LHCN-M2 (cell line): ENCODE measurements around the genes DPP4 and GCG.

DNA sequence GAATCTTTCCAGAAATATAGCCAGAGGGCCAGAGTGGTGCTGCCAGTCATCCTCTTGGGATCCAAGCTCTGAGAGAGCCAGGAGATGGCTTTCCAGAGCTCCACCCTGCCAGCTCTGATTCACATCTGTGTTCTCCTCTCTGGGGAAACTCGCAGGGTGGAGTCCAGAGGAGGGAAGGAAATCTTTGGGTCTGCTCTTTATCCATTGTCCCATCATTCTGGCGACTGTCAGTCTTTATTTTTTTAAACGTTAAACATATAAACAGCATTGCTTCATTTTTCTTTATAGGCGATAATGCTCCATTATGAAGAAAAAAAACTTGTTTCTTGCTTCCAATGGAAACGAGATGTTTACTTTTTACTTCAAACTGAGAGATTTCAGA, 203.6 kb upstream of the TANK start:
- RAMPAGE, long total RNA: no peak

DNA sequence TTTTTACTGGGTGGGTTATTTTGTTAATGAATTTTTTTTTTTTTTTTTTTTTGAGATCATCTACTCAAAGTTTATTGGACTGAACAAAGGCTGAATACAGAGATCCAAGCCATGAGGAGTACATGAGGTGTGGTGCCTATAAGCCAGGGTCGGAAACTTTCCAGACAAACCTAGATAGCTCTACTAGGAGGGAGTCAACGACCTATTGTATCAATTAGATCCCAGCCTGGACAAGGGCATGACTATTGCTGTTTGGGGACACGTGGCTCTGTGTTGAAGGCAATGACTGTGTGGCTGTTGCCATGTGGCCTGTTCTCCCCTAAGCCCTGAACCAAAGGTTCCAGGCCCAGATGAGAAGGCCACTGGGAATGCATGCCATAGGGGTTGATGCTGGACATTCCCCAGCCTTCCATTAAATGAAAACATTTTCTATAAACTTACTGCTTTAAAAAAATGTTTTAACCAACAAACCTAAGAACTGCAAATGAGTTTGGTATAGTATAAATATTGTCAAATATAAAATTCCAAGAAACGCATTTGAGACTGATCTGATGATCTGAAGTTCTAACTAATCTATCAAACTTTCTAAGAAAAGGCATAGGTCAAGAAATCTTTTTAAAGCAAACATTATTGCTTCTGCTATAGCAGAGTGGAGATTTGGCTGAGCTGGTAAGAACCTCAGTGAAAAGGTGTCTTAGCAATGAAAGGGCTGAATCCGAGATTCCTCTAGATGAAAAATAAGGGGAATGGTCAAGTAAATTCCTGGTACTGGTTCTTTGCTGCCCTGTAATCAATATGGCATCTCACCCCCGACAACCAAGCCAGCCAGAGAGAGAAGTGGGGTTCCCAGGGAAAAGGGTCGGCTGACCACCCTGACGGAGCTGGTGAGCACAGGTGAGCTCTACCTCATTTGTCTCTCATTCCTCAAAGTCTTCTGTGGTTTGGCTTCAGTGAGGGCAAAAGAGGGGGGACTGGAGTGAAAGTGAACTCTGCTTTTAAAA, 31.5 kb downstream of the PSMD14 start:
- RAMPAGE, long total RNA: no peak

DNA sequence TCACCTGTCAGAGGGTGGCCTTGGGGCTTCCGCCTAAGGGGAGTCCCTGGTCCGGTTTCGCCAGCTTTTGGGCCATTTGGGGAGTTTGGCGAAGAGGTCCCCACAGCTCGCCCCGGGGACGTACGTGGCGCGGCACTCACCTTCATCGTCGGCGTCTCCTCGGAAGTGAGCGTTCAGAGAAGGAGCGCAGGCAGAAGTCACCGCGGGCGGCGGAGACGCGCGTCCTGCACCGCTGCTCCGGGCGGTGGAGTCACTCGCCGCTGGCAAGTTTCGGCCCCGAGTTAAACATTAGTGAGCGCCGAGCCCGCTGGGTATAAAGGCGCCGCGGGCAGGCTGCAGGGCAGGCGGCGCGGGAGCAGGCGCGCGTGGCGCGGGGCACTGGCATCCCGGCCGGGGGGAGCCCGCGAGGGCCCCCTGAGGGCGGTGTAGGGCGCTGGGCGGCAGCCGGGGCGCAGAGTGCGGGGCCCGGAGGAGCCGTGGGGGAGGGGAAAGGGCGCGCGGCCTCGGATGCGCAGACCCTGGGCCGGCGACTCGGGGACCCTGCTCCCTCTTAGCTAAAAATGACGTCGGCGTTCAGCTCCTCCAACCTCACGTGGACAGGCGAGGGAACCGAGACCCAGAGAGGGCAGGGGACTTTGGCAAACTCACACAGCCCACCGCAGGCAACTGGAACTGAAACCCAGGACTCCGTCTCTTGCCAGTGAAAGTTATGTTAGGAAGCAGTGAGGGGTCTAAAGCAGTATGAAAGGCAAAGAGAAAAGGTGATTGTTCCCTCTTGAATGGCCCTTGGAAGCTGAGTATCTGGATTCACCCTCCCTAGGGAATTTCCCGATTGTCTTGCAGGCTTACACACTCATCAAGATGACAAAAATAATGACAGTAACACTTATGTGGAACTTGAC, at the start of gene DPP4:
TSS of gene DPP4 (minus strand) at position 380 of the 902 bp plus-strand sequence.
- RAMPAGE, long total RNA: no peak

- RAMPAGE, long total RNA: no peak
These were observed at the start of gene GCG for GRCh38 chr2:162152042-162152367. Gene GCG, minus strand, starts transcription at chr2:162152247.

DNA sequence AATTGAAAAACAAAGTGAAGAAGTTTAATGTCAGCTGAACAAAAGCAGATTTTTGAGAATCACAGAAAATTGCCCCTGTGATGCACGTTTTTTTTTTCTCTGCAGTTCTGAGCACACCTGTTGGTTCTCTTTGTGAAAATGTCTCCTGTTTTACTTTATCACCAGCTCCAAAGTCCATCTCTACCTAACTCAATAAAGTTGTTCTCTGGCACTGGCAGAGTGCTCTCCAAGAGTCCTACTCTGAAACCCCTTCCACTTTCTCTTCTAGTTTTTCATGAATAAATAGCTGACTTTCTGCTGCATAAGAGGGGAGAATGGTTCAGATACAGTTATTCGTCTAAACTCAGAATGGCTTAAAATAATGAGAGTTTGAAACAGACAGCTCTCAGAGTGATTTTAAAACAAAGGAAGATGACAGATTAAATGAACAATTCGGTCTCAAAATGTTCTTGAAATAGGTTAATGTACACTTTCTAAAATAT, 126.3 kb downstream of the KCNH7 start:
- RAMPAGE, long total RNA: no peak

DNA sequence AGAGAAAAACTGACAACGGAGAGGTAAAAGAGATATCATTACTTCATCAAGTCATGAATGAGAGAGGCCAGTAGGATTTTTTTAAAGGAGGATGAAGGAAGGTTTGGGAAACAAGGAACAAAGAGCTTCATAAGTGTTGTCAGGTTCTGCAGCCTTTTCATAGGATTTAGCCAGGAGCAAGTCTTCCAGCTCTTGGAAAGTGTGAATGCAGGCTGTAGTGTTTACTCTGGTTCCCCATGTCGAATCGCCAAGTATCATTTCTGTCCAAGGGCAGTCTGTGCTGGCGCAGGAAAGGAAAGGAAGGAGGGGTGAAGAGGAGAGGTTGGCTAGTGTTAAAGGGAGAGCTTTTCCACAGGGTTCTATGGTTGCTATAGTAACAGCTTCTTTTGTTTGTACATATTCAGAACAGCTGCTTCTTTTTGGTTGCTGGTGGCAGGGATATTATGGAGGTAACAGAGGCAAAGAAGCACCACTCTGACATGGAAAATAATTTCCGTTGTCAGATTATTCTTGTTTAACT, 70.0 kb downstream of the KCNH7 start:
- RAMPAGE, long total RNA: no peak

GRCh38 chr2:163348880-163349428, 386.9 kb downstream of the FIGN start:
- RAMPAGE, long total RNA: no peak

DNA sequence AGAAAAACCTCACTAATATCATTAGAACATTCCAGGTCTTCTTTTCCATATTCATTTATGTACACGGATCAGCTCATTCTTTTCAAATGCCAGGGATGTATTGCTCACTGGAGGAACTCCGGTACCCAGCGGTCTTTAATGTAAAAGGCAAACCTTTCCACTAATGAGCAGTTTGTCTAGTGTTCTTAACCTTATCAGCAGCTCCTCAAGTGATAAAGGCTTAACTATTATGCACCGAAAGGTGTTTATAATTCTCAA, 142.8 kb downstream of the FIGN start:
- RAMPAGE, long total RNA: no peak

DNA sequence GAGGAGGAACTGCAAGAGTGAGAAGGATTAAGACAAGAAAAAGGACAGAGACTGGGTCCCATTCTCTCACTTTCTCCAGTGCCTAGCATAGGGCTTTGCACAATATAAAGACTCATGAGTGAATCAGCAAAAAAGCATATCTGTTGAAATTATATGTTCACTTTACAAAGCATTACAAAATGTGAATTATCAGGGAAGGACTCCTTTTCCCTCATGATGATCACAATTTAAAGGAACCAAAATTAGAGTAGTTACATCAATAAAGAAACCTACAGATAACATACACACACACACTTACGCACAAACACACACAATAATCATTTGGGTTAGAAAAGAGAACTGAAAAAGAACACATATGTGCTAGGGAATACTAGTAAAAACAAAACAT, 42.5 kb downstream of the FIGN start:
- RAMPAGE, long total RNA: no peak

DNA sequence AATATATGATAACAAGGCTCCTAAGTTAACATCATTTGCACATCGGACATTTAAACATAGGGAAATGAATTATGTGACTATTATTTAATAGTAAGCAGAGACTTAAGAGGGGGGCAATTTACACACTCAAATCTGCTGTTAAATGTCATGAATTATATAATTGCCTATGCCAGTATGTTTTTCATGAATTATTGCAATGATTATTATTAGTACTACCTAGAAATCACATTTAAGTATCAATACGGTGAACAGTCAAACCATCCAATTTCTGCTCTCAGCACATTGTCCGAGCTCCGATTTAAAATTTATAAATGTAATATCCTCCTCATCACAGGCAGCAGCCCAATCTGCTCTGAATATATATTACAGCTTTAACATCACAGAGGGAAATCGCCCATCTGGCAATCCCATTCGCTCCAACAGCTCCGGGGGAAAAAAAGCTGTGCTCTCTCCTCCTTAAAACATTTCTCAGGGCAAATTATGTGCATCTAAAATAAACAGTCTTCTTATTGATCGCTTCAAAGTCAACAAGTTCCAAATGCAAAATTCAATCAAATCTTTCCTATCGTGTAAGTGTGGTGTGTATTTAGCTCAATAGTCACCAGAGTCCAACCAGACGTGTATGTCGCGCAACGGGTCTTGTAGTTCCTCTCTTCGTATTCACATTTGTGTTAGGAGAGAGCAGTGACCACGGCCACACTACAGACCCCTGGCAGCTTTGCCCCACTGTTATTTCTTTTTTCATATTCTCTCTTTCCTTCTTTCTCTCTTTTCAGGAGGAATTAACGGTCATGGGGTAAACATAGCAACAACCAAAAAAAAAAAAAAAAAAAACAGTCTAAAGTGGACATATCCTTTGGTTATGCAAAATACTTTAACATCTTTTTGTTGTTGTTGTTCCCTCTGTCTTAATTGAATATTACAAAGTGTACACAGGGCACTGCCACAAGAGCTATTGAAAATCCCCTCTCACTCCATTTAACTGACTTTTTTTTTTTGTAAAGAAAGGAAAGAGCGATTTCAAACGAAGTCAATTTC, 2.4 kb downstream of the FIGN start:
- RAMPAGE, long total RNA: no peak

- RAMPAGE, long total RNA: no peak
These were observed 279.5 kb upstream of the FIGN start for GRCh38 chr2:164015258-164015765.

DNA sequence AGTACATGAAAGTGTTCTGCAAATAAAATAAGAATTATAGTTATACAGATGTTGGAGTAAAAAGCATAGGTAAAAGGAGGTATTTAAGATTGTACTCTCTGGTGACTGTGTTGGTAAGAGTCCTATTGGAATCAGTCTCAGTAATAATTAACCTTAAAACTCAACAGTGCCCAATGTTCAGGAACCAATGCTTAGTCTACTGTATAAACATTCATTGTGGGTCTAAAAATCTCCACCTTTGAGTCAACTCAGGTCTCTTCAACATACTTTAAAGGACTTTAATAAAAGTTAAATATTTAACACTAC, 90.0 kb upstream of the GRB14 start:
- RAMPAGE, long total RNA: no peak

DNA sequence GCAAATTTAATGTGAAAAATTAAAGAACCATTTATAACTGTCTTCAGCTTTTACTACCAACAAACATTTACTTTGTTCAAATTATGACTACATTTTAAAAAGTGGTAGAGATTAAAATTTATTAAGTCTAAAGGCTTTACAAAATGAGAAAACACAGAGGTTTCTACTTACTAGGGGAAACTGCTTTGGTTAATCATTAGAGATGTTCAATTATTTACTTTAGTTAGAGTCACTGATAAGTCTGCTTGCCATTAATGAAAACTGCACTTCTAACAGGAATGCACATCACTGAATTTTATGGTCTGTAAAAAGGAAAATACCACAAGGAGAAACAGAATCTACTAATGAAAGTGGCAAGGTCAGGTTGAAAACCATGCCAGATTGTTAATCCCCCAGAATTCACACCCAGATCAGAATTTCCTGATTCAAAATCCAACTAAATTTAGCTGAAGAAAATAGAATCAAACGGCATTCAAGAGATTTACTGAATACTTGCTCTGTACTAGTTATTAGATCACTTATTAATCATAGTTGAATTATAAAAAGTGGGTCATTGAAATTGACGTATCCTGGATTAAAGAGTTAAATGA, 90.5 kb upstream of the GRB14 start:
- RAMPAGE, long total RNA: no peak

- RAMPAGE, long total RNA: no peak
These were observed 37.6 kb downstream of the COBLL1 start for GRCh38 chr2:164803982-164804561.

GRCh38 chr2:164840867-164841655, 562 bp downstream of the COBLL1 start:
- RAMPAGE, long total RNA: no peak

GRCh38 chr2:164887404-164887651, 45.7 kb upstream of the COBLL1 start:
- RAMPAGE, long total RNA: no peak

- RAMPAGE, long total RNA: no peak
These were observed 45.3 kb downstream of the SLC38A11 start for GRCh38 chr2:164909976-164910564.

DNA sequence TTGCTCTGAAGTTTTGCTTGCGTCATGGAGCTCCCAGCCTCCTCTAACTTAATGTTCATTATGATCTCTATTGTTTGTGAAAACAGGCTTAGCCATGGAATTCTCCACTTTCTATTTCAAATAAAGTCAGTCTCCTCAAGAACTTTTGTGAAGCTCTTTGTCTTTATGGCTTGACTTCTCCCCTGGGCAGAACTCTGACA, 119.8 kb downstream of the SCN3A start:
- RAMPAGE, long total RNA: no peak

DNA sequence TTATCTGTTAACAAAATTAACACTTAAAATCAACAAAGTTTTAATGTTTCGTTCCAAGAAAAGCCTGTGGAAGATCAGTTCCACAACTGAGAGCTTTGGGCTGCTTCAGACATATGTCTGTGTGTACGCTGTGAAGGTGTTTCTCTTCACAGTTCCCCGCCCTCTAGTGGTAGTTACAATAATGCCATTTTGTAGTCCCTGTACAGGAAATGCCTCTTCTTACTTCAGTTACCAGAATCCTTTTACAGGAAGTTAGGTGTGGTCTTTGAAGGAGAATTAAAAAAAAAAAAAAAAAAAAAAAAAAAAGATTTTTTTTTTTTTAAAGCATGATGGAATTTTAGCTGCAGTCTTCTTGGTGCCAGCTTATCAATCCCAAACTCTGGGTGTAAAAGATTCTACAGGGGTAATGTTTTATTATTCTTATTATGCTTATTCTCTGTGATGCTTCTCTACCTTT, 54.5 kb downstream of the SCN2A start:
- RAMPAGE, long total RNA: no peak

- RAMPAGE, long total RNA: no peak
These were observed 102.6 kb downstream of the CSRNP3 start for GRCh38 chr2:165572005-165572678.